Skeletal muscle tissue (tissue), 7 donors: ENCODE results near the genes PNRC1 and PM20D2.

DNA sequence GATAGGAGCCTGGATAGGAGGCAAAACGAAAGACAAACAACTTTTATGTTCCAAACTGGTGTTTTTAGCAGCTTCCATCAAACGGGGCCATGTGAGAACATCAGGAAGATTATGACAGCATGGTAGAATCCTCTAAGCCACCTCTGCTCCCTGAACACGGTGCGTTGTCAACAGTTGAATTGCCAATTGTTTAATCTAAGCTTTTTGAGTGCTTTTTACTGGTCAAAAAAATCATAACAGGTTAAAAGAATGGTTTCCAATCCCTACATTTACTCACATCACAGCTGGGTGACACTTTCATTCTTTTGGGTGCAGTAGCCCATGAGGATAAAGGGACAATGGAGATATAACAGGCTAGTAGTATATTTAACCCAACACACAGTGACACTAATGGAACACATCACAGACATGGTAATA is 45.8 kb downstream of the CNR1 start:
- PRO-cap, 3 experiments, result no peak in any of the 3 experiments
- RAMPAGE, long total RNA, result no peak
- RRBS, 2 experiments, result no CpG with 5 or more reads among the region's 4 CpGs

GRCh38 chr6:88365226-88365688 is 199.1 kb upstream of the CNR1 start:
- PRO-cap, 3 experiments, result no peak in any of the 3 experiments
- RAMPAGE, long total RNA, result no peak
- RRBS, 2 experiments, result no CpG with 5 or more reads among the region's 3 CpGs

- PRO-cap, 3 experiments, result peak in 2 of 3 experiments; most common plus-strand start chr6:89035760 (in 2); most common minus-strand start chr6:89035461 (in 2)
- RAMPAGE, long total RNA, result no peak
- RRBS, 2 experiments, result 6 to 9% methylated on average over 3 of the region's 16 CpGs
Observed at GRCh38 chr6:89035166-89036407, 45.0 kb upstream of the PNRC1 start.

DNA sequence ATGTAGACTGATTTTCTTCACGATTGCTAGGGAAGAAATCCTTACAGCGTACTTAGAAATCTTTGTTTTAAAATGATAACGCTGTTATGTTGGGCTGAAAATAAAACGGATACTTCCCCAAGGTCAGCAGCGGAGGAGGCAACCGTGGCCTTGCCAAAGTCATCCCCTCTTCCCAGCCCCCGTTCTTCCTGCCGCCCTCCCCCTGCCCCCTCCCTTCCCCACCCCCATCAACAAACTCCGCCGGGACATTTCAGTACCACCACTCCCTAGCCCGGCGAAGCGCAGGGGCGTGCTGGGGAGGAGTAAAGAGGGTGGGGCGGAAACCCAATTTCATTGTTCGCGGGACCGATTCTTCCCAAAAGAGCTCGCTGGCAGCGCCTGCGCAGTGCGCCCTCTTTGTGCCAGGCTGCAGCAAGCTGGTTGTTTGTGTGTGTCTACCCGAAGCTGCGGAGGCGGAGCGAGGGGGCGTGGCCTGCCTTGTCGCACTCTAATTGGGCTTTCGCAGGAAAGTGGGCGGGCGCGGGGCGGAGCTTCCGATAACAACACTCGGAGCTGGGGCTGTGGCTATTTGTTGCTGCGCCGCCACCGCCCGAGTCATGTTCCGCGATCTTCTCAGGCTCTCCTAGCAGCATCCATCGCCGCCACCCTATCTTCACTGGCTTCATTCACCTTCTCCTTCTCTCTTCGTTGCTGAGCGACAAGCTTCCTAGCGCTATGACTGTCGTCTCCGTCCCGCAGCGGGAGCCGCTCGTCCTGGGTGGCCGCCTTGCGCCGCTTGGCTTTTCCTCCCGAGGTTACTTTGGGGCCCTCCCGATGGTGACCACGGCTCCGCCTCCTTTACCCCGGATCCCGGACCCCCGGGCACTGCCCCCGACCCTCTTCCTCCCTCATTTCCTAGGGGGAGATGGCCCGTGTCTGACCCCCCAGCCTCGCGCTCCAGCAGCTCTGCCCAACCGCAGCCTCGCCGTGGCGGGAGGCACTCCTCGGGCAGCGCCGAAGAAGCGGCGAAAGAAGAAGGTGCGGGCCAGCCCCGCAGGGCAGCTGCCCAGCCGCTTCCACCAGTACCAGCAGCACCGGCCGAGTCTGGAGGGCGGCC is at the start of gene PNRC1:
Gene PNRC1 (plus strand): TSS at position 571 of the 1,096 bp plus-strand sequence.
- PRO-cap, 3 experiments, result peak in 3 of 3 experiments; most common plus-strand start position 571 of the sequence (in 2); most common minus-strand start position 171 of the sequence (in 2)
- RAMPAGE, long total RNA, result start-site peak on the plus strand centred at position 583 of the sequence, 29 bp wide, 15 and 52 reads in 2 replicates
- RRBS, 2 experiments, result no CpG with 5 or more reads among the region's 81 CpGs

GRCh38 chr6:89118226-89118498 is 291 bp upstream of the SRSF12 start:
- PRO-cap, 3 experiments, result no peak in any of the 3 experiments
- RAMPAGE, long total RNA, result no peak
- RRBS, 2 experiments, result 2% methylated on average over 5 of the region's 21 CpGs

- PRO-cap, 3 experiments, result peak in 3 of 3 experiments; most common plus-strand start chr6:89146055 (in 2); most common minus-strand start chr6:89145975 (in 1)
- RAMPAGE, long total RNA, result no peak
- RRBS, 2 experiments, result 2 to 3% methylated on average over 15 of the region's 46 CpGs
Observed at GRCh38 chr6:89145272-89146171, at the start of gene PM20D2. Gene PM20D2, plus strand, starts transcription at chr6:89146055.

GRCh38 chr6:89164026-89164733 is 18.3 kb downstream of the PM20D2 start:
- PRO-cap, 3 experiments, result no peak in any of the 3 experiments
- RAMPAGE, long total RNA, result no peak
- RRBS, 2 experiments, result no CpG with 5 or more reads among the region's 3 CpGs

DNA sequence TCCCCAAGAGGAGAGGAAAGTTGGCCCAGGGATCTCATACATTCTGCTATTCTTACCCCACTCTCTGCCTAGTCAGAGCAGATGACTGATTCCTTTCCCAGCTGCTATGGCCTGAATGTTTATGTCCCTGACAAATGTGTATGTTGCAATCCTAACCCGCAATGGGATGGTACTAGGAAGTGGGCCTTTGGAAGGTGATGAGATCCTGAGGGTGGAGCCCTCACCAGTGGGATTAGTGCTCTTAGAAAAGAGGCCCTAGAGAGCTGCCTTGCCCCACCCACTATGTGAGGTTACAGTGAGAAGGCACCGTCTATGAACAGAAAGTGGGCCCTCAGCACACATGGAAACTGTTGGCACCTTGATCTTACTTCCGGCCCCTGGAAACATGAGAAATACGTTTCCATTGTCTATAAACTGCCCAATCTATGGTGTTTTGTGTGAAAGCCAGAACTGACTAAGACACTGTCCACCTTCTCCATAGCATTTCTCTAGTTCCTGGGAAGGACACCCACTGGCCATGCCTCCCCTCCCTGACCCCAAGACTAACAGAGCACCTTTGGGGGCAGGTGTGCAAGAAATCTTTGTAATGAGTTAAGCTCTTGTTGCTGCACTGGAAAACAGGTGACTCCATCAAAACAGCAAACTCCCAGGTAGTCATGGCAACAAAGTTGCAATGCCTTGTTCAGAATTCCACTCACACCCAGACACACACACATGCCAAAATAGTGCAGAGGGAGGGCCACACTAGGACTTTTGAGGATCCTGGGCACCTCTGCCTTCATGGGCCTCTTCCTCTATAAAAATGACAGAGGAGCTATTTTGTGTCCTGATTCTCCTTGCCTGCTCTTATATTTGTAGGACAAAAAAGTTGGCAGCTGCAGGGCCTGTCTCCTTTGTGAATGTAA is 16.2 kb downstream of the GABRR2 start:
- PRO-cap, 3 experiments, result no peak in any of the 3 experiments
- RAMPAGE, long total RNA, result no peak
- RRBS, 2 experiments, result no CpG with 5 or more reads among the region's 4 CpGs

DNA sequence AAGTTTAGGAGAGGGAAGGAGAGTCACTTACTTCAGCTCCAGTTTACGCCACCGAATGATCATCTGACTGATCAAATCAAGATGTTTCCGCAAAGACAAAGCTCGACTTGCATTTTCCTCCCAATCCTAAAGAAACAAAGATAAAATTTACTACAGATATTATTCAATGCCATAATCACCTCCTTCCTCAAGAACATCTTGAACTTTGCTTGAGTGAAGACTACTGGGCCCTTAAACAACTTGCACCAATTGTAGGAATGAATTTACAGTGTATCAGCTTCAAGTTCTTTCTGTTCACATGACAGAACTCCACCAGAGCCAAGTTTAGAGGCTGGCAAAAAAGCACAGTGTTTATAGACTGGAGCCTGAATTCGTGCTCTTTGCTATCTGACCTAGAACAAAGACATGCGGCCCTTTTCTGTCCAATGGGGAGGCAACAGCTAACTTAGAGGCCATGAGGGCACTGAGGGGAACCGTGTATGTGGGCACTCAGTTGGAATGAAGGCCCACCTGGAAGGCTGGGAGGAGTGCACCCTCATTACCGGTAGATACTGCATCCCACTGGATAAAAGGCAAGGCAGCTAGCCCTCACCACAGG is 48.9 kb upstream of the LYRM2 start:
- PRO-cap, 3 experiments, result no peak in any of the 3 experiments
- RAMPAGE, long total RNA, result no peak
- RRBS, 2 experiments, result no CpG with 5 or more reads among the region's 8 CpGs

DNA sequence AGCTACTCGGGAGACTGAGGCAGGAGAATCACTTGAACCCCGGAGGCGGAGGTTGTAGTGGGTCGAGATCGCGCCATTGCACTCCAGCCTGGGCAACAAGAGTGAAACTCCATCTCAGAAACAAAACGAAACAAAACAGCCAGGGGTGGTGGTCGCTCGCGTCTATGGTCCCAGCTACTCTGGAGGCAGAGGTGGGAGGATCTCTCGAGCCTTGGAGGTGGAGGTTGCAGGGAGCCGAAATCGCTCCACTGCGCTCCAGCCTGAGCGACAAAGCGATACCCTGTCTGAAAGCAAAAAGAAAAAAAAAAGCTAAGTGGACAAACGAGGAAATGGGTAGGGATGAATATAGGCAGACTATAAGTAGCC is 9.3 kb upstream of the MDN1 start:
- PRO-cap, 3 experiments, result no peak in any of the 3 experiments
- RAMPAGE, long total RNA, result no peak
- RRBS, 2 experiments, result no CpG with 5 or more reads among the region's 17 CpGs

- PRO-cap, 3 experiments, result no peak in any of the 3 experiments
- RAMPAGE, long total RNA, result no peak
- RRBS, 2 experiments, result no CpG with 5 or more reads among the region's 13 CpGs
Observed at GRCh38 chr6:89834823-89835513, 15.4 kb upstream of the MDN1 start.

- PRO-cap, 3 experiments, result no peak in any of the 3 experiments
- RAMPAGE, long total RNA, result no peak
- RRBS, 2 experiments, result no CpG with 5 or more reads among the region's 10 CpGs
Observed at GRCh38 chr6:90274405-90275137, 22.1 kb downstream of the BACH2 start.

- PRO-cap, 3 experiments, result no peak in any of the 3 experiments
- RAMPAGE, long total RNA, result no peak
- RRBS, 2 experiments, result no CpG with 5 or more reads among the region's 4 CpGs
Observed at GRCh38 chr6:90496656-90496945, 90.3 kb downstream of the MAP3K7 start.

DNA sequence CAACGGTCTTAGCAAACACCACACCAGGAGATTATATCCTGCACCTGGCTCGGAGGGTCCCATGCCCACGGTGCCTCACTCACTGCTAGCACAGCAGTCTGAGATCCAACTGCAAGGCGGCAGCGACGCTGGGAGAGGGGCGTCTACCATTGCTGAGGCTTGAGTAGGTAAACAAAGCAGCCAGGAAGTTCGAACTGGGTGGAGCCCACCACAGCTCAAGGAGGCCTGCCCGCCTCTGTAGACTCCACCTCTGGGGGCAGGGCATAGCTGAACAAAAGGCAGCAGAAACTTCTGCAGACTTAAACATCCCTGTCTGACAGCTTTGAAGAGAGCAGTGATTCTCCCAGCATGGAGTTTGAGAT is 24.5 kb downstream of the MAP3K7 start:
- PRO-cap, 3 experiments, result no peak in any of the 3 experiments
- RAMPAGE, long total RNA, result no peak
- RRBS, 2 experiments, result no CpG with 5 or more reads among the region's 9 CpGs

GRCh38 chr6:90586370-90586628 is 573 bp downstream of the MAP3K7 start:
- PRO-cap, 3 experiments, result no peak in any of the 3 experiments
- RAMPAGE, long total RNA, result no peak
- RRBS, 2 experiments, result under 1 to 2% methylated on average over 2 of the region's 10 CpGs

GRCh38 chr6:90610143-90610658 is 23.3 kb upstream of the MAP3K7 start:
- PRO-cap, 3 experiments, result no peak in any of the 3 experiments
- RAMPAGE, long total RNA, result no peak
- RRBS, 2 experiments, result no CpG with 5 or more reads among the region's 22 CpGs

GRCh38 chr6:93636909-93637775 is 217.8 kb upstream of the EPHA7 start:
- PRO-cap, 3 experiments, result no peak in any of the 3 experiments
- RAMPAGE, long total RNA, result no peak
- RRBS, 2 experiments, result no CpG with 5 or more reads among the region's 39 CpGs

DNA sequence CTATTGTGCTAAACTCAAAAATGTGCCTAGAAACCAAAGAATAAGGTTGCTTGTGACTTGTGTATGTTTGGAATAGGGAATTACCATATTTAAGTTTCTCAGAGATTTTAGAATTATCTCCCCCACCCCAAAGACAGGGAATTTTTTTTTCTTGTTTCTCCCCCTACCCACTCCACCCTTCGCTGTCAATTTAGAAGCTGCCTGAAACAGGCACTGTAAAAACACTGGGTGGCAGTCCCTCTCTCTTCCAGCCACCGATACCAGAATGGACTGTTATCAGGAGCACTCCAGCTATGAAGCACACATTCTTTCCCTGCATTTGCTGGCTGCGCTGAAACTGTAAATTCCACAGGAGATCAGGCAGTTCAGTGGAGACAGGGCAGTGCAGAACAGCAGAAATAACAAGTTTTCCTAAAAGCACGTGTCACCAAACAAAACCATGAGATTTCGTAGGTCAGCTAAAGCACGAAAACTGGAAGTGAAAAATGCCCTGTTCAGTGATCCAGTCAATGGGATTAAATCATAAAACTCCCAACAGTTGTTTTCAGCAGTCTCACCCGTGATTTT is 359.7 kb upstream of the EPHA7 start:
- PRO-cap, 3 experiments, result no peak in any of the 3 experiments
- RAMPAGE, long total RNA, result no peak
- RRBS, 2 experiments, result no CpG with 5 or more reads among the region's 7 CpGs

DNA sequence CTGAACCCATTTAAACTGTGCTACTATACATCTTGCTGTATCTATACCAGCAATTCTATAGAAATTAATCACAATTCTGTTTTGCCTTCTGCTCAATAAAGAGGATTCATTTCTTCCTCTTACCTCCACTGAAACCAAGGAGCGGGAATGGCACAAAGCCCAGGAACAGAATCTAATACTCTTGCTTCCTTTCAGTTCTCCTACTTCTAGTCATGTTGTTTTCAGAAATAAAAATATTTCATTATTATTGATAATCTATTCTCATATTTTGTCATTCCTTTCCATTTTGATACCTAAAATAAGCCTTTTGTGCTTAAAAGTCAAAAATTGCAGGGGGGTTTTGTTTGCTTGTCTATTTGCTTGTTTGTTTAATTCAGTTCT is 575.6 kb upstream of the EPHA7 start:
- PRO-cap, 3 experiments, result no peak in any of the 3 experiments
- RAMPAGE, long total RNA, result no peak
- RRBS, 2 experiments, result no CpG with 5 or more reads among the region's 1 CpG

DNA sequence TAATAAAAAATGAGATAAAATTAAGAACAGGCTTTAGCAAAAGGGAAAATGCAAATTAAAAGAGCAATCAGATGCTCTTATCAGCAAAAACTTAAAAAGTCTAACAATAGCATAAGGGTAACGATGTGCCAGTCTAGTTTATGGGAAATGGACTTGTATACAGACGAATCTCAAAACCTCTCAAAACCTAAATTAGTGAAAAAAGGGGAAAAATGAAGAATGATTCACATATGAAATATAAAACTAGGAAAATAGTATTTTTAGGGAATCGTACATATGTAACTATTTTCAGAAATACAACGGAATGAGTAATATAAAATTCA is 1.1 kb upstream of the MANEA start:
- PRO-cap, 3 experiments, result no peak in any of the 3 experiments
- RAMPAGE, long total RNA, result no peak
- RRBS, 2 experiments, result no CpG with 5 or more reads among the region's 4 CpGs